ENCODE measurements around a stretch of chr1.

DNA sequence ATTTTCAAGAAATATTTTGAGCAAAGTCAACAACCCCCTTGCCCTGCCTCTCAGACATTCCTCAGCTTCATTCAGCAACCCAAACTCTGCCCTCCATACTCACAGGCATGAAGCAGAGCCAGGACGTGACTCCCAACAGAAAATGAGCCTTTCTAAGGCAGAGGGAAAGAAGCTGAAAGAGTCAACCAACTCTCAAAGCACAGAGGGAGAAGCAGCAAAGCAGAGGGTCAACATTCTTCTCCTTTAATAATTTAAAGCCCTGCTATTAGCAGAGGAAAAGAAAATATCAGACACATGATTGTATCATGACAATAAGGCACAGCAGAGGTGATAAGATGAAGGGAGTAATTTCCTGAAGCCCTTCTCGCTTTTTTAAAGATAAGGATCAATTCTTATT, 35.5 kb upstream of the CCN1 start:
- RRBS = no CpG with 5 or more reads among the region's 2 CpGs

DNA sequence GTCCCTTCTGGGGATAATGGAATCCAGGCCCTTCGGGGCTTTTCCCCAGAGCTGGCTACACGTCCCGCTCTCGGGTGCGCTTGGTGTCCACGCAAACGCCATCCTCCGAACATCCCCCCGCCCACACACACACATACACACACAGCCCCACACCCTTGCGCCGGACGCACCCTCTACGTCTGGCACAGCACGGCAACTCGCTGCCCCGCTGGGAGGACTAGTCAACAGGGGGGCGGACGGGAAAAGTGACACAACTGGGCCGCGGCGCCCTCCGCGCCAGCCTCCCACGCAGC, 4.1 kb upstream of the CCN1 start:
- RRBS = no CpG with 5 or more reads among the region's 24 CpGs

- RRBS = no CpG with 5 or more reads among the region's 21 CpGs
Measured at GRCh38 chr1:85577972-85578640, 2.5 kb upstream of the CCN1 start.

DNA sequence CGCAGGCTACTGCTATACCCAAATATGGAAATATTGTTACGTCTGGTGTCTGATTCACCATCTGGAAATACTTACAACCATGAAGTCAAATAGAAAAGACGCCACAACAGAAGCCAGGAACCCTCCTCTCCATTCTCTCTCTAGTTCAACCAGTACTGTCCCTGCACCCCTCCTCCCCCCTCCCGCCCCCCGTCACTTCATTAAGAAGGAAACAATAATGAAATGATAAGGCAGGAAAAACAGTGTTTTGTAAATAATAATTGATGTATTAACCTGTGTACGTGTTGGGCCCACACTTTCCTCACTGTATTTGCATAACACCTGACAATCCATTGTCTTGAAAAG, 1.9 kb upstream of the CCN1 start:
- RRBS = no CpG with 5 or more reads among the region's 6 CpGs

DNA sequence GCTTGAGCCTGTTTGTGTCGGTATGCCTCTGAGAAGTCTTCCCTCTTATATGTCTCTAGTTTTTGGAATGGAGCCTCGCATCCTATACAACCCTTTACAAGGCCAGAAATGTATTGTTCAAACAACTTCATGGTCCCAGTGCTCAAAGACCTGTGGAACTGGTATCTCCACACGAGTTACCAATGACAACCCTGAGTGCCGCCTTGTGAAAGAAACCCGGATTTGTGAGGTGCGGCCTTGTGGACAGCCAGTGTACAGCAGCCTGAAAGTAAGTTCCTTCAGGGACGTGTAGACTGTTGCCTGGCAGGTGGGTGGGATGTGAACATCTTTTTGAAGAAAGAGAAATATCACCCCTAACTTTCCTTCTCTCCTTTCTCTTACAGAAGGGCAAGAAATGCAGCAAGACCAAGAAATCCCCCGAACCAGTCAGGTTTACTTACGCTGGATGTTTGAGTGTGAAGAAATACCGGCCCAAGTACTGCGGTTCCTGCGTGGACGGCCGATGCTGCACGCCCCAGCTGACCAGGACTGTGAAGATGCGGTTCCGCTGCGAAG, 1.9 kb downstream of the CCN1 start:
- RRBS = no CpG with 5 or more reads among the region's 18 CpGs

- RRBS = no CpG with 5 or more reads among the region's 6 CpGs
Measured at GRCh38 chr1:85612634-85613319, 32.2 kb downstream of the CCN1 start.

GRCh38 chr1:86395347-86395657, 821 bp downstream of the ODF2L start:
- RRBS = no CpG with 5 or more reads among the region's 8 CpGs

GRCh38 chr1:86429727-86430318, 5.9 kb downstream of the CLCA2 start:
- RRBS = no CpG with 5 or more reads among the region's 3 CpGs

DNA sequence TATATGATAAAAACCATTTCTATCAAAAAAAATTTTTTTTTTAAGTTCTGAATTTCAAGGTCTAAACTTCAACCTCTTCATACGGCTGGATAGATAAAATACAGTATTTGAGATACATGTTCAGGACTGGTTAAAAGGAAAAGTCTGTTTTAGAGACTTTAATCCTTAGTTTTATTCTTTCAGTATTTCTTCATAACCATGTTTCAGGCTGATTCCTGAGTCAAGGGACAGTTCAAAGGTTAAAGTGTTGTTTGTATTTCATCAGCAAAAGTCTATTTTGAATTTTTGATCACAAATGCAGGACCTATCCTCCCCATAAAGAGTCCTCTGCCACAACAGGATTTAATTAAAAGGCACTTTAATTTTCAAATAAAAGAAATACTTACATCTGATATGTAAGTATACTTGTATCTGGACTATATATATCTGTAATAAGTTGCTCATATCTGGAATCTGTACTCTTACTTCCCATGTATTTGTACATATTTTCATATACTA, 53.5 kb downstream of the SELENOF start:
- RRBS = no CpG with 5 or more reads among the region's 1 CpG

GRCh38 chr1:86915016-86915861, 804 bp downstream of the HS2ST1 start:
- RRBS = 3% methylated on average over 16 of the region's 49 CpGs

DNA sequence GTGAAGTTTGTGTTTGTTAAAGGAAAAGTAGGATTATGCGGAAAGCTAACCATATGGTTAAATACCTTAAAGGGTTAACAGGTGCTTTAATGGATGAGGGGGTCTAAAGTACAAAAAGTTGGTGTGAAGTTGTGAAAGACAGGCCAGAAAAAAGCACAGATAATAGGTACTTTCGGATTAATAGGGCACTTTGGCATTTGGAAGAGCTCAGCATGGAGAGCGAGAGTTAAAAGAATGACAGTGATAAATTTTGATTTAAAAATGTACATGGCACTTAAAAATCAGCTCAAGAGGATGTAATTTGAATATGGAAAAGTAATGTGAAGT, 1.5 kb downstream of the HS2ST1 start:
- RRBS = no CpG with 5 or more reads among the region's 3 CpGs

DNA sequence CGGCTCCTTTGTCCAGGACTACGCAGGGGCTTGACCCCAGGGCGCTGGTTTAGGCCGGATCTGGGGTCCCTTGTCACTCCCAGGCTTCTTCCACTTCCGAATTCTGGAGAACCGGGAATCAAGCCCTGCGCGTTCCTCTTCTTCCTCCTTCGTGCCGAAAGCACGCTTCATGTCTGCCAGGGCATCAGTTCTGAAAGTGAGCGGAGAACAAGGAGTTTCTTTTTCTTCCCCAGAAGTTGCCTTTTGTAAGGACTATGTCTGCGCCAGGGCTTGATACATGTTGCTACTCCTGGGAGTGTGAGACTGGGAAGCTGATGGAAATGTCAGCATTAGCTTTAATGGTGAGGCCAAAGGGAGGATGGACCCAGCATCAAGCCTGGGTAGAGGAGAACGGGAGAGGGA, 196.0 kb upstream of the LMO4 start:
- RRBS = 89% methylated on average over 4 of the region's 14 CpGs

DNA sequence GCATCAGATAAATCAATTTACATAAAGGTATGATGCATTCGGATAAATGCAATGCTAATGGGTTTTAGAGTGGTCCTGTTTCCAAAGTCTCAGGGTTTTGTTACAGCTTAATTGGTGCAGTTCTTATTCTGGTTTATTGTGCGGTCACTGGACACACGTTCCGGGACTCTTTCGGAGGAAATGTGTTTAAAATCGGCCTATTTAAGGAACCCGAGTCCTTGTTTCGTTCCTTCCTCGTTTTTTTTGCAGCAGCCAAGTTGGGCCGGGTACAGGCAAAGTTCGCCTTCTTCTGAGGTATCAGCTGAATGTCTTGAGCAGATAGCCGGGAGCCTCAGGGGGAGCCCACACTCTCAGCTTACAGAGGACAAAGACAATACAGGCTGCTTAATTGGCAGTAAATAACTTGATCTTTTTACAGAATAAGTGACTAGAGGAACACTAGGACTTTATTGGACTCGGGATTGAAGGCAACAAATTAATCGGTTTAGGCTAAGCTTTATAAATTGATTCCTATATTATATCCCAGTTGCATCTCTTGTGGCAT, 1.8 kb downstream of the LMO4 start:
- RRBS = 6% methylated on average over 5 of the region's 14 CpGs

- RRBS = no CpG with 5 or more reads among the region's 3 CpGs
Measured at GRCh38 chr1:87399230-87399670, 70.6 kb downstream of the LMO4 start.

- RRBS = no CpG with 5 or more reads among the region's 3 CpGs
Measured at GRCh38 chr1:87827066-87827477, 498.4 kb downstream of the LMO4 start.

DNA sequence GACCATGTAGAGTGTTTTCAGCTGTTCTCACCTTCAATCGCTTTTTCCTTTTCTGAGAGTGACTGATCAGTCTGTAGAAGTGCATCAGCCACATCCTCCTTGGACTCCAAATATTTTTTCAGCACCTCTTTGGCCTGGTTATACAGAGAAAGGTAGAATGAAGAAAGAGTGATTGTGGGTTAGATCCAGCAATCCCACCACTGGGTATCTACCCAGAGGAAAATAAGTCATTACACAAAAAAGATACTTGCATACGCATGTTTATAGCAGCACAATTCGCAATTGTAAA, 15.8 kb downstream of the GBP2 start:
- RRBS = no CpG with 5 or more reads among the region's 3 CpGs

GRCh38 chr1:89126965-89127729, 1.2 kb upstream of the GBP2 start:
- RRBS = no CpG with 5 or more reads among the region's 19 CpGs

- RRBS = no CpG with 5 or more reads among the region's 2 CpGs
Measured at GRCh38 chr1:89453233-89453730, 71.3 kb upstream of the LRRC8B start.

DNA sequence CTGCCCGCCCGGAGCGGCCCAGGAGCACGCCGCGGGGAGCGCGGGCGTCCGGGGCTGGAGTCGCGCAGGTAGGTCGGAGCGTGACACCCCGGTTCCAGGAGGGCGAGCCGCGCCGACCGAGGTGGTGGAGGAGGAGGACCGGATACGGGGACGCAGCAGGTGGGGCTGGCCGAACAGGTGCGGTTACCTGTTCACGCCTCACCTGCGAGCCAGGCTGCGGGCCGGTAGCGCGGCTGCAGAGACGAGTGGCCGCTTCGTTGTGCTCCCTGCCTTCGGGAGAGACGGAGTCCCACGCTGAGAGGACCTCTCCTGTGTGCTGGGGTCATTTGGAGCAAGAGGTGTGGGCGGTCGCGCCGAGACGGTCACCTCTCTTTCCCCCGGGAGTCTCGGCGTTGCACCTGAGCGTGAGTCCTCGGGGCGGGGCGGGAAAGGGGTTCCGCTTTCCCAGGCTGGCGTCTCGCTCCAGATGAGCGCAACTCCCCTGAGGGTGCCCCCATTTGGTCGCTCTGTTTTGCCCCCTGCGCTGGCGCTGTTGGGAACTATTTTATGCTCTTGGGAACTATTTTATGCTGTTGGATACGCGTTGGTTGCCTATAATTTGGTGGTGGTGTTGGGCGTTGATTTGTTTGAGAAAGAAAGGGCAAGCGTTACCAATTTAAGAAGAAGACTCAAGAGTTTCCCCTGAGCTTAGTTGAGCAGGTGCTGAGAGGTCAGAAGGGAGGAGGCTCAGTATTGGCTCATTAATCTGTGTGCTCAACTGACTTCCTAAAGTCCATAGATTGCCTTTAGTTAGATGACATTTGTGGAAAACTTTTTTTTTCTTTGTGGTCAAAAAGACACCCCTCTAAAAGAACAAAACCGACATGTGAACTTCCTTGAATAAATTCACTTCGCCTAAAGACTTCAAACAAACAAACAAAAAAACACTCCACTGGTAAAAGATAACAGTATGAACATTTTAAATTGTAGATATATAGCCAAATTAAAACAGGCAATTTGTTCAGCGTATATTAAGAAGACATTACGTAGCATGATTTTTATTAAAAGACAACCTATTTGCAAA, 657 bp downstream of the LRRC8B start:
- RRBS = 2% methylated on average over 28 of the region's 64 CpGs